SUDHL5 (cell line): ENCODE results near the genes PPP1R9B, RSAD1 and MYCBPAP.

DNA sequence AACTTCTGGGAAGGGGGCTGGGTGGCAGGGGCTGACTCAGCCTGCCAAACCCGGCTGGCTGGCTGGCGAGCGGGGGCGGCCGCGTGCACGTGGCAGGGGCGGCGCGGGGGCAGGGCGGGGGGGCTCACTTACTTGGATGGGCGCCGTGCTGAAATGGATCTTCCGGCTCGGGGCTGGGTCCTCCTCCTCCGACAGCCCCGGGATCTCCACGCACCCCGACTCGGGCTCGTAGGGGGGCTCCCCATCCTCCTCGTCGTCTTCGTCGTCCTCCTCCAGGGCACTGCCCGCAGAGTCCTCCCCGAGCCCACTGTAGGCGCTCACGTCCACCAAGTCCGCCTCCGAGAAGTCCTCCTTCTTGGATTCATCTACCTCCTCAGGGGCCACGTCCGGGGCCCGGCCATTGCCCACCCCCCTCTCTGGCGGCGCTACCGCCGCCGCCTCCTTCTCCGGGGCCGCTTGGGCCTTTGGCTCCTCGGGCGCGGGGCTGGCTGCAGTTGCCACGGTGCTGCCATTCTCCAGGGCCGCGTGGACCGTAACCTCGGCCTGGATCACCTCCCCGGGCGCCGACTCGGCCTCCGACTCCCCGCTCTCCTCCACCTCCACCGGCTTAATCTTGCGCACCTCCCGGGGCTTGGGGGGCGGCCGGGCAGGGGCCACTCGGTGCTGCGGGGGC, 1.3 kb downstream of the PPP1R9B start:
- PRO-cap, result bidirectional peak, plus-strand start at position 127 of the sequence, minus-strand start outside the sequence

DNA sequence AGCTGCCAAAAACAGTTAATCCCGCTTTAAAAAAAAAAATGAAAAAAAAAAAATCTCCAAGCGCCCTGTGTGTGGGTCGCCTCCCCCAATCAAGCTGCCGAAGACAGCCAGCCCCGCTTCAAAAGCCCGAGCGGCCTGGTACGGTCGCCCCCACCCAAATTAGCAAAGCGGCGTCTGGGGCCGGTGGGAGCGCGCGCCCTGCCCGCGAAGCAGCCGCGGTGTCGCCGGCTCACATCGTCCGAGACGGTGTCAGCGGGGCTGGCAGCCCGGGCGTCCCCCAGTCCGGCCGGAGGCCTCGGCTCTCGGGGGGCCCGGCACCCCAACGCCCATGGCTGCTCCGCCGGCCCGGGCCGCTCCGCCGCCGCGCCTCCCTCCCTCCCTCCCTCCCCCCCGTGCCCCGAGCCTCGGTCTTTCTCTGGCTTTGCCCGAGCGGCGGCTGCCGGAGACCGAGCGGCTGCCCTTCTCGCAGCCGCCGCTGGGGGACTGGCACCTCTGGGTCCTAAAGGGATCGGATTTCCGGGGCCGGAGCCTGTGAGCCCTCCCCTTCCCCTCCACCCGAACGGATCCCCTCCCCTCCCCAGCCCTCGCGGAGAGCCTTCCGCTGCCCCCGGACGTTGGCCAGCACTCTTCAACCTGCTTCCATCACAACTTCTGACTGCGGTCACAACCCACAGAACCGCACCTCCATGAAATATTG, at the start of gene PPP1R9B:
PPP1R9B (minus strand) TSS at position 27 of the 697 bp plus-strand sequence.
- PRO-cap, result bidirectional peak, plus-strand start at position 624 of the sequence, minus-strand start at position 417 of the sequence

- PRO-cap, result no peak
These were observed 1.5 kb upstream of the PPP1R9B start for GRCh38 chr17:50151585-50152695.

DNA sequence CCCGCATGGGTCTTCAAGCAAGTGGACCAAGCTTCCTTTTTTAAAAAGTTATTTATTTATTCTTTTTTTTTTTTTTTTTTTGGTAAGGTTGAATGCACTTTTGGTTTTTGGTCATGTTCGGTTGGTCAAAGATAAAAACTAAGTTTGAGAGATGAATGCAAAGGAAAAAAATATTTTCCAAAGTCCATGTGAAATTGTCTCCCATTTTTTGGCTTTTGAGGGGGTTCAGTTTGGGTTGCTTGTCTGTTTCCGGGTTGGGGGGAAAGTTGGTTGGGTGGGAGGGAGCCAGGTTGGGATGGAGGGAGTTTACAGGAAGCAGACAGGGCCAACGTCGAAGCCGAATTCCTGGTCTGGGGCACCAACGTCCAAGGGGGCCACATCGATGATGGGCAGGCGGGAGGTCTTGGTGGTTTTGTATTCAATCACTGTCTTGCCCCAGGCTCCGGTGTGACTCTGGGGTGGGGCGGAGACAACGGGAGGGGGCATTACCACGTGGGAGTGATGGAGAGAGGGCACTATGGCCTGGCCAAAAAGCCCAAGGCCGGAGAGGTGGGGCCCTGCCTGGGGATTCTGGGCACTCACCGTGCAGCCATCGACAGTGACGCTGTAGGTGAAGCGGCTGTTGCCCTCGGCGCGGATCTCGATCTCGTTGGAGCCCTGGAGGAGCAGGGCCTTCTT, 16.1 kb downstream of the COL1A1 start:
- PRO-cap, result no peak

GRCh38 chr17:50209291-50210113, 8.1 kb upstream of the COL1A1 start:
- PRO-cap, result no peak

DNA sequence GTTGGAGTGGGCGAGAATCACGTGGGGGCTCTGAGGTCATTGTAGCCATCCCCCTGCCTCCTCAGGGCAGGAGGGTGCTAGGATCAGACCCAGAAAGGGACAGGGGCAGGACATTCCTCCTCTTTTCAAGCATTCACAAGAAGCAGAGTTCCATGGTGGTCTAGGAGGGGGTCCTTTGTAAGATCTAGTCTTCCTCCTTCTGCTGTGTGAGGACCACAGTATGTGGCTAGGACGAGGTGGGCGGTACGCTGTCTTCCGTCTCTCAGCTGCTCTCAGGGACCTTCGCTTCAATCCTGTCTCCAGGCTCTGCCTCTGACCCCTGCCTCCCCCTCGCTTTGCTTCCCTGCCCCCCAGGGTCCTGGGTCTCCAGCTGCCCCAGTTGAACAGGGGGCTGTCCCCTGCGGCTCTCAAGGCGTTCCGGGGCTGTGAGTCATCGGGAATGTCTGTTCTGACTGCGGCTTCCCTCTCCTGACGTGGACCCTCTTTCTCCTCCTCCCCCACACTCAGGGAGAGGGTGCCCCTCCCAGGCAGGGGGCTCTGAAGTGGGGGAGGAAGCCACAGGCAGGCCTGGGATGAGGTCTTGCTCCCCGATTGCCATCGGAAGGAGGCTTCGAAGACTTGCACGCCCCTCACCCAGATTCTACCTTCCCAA, 8.8 kb upstream of the COL1A1 start:
- PRO-cap, result no peak

DNA sequence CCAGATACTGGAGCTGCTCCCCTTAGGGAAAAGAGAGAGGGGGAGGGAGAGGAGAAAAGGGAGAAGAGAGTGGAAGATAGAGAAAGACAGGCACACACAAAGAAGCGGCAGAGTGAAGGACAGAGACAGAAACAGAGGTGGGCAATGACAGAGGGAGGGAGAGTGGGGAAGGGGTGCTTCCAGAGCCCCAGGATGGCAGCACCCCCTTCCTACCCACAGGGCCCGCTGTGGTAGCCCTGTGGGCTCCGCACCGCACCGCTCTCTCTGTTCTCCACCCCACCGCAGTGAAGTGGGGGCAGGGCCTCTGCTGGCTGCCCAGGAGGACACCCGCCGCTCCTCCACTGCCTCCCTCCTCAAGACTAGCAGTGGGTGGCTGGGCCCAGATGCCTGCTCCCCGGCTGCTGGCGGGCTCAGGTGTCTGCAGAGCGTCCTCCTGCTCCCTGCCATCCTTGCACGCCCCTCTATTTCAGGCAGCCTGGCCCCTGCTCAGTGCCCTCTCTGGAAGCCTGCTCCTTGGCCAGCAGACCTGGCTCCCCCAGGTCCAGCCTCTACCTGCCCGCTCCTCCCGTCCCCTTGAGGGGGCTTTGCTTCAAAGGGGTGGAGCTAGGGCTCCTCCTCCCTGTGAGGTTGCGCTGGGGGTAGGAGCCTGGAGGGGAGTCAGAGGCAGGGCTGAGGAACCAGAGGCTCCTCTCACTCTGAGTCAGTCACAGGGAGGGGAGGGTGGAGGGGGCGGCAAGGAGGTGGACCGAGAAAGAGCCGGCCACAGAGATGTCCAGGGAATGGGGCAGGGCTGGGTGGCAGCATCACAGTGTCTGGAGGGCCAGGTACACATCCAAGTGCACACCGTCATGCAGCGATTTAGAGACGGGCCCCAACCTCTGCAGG, 10.0 kb upstream of the TMEM92 start:
- PRO-cap, result no peak

DNA sequence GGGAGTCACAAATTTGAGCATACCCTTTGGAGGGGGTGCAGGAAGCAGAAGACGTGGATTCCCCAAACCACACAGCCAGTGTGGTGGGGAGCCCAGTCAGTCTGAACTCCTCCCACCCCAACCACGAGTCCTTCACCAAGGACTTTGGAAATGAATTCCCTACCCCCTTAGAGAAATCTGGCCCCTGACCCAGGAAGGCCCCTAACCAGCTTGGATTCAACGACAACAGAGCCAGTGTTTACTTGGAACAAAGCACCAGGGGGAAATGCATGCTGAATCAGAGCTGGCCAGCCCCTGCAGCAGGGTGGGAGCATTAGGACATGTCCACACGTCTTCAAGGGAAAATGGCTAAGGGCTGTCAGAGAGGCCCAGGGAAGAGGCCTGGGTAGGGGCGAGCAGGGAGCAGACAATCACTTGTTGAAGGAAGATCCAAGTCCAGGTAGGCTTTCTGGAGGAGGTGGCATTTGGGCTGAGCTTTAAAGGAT, 5.4 kb upstream of the TMEM92 start:
- PRO-cap, result no peak

- PRO-cap, result no peak
These were observed 3.1 kb upstream of the TMEM92 start for GRCh38 chr17:50270973-50271757.

- PRO-cap, result no peak
These were observed 15.8 kb downstream of the TMEM92 start for GRCh38 chr17:50289682-50290868.

- PRO-cap, result no peak
These were observed 27.0 kb upstream of the XYLT2 start for GRCh38 chr17:50318914-50319302.

DNA sequence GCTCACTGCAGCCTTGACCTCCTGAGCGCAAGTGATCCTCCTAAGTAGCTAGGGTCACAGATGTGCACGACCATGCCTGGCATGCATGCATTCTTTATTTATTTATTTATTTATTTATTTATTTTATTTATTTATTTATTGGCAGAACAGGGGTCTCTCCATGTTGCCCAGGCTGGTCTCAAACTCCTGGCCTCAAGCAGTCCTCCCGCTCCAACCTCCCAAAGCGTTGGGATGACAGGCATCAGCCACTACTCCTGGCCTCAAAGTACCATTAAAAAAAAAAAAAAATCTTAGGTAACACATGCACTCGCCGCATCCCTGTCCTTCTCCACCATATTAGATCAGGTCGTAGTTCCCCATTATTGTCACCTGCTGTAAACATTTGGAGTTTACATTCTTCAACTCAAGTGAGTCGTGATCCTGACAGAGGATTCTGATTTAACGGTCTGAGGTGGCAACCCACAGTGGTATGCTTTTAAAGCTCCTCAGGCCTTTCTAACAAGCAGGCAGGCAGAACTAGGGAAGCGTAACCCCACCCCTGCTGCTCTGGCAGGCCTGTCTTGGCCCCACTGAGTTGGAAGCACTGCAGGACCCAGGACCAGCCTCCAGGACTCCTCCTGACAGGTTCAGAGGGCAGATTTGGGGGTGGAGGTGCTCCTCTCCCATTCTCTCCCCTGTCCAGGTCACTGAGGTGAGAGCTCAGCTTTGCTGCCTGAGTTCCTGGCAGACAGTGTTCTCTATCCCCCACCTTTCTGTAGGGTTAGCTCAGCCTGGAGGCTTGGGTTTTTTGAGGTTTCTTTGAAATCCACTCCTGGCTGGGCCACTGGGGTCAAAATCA, 9.9 kb downstream of the MRPL27 start:
- PRO-cap, result no peak

DNA sequence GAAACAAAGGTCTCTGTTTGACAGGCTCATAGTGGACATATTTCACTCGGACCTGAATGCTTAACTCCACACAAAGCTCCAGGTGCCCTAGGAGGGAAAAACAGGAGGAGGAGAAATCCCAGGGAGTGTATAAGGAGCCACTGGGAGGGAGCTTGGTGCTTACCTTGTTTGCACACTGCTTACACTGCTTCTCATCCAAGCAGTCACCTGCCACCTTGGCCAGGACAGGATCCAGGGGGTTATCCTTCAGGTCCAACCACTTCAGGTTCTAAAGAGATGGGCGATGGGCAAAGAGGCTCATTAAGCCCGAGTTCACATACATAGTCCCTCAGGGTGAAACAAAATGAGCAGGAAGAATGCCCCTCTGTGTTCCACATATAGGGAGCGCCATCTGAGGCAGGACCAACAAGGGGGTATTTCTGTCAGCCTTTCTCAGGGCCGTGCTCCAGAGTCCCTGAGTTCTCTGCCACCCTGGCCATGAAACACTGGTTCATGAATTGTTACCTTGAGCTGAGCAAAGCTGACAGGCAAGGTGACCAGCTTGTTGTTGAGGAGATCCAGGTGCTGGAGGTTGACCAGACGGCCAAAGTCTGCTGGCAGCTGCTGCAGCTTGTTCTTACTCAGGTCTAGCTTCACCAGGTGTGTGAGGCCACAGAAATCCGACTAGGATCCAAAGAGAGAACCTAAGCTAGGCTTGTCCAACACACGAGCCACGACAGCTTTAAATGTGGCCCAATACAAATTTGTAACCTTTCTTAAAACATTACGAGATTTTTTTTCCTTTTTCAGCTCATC, 4.9 kb downstream of the LRRC59 start:
- PRO-cap, result no peak

GRCh38 chr17:50478620-50479197, at the start of gene RSAD1:
TSS of gene RSAD1 (plus strand) at chr17:50478860.
- PRO-cap, result bidirectional peak, plus-strand start at chr17:50478860, minus-strand start at chr17:50478830

- PRO-cap, result bidirectional peak, plus-strand start at chr17:50479704, minus-strand start at chr17:50479638
These were observed 749 bp downstream of the RSAD1 start for GRCh38 chr17:50479198-50480019.

- PRO-cap, result no peak
These were observed 2.1 kb upstream of the MYCBPAP start for GRCh38 chr17:50506076-50506535.

- PRO-cap, result no peak
These were observed at the start of gene MYCBPAP for GRCh38 chr17:50507608-50508922. TSS of gene MYCBPAP (plus strand) at chr17:50508439.

GRCh38 chr17:50589232-50589722, 28.8 kb downstream of the CACNA1G start:
- PRO-cap, result no peak

DNA sequence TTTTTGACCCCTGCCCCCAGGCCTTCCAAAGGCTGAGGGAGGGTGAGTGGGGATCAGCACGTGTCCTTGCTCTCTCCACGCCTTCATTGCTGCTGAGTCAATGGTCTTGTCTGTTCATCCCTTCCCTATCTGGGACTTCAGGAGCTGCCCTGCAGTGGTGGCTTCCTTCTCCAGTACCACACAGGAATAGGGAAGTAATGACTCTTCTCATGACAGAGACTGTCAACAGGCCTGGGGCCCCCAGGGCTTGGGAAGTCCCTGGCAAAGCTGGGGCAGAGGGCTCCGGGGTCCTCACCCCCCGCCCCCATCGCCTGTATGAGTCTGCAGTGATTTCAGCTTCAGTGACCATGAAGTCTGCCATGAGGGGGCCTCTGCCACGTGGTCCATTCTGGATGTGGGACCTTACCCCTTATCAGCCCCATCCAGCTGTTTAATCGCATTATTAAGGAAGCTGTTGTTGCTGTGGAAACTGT, 6.2 kb downstream of the ABCC3 start:
- PRO-cap, result no peak

- PRO-cap, result no peak
These were observed 34.6 kb downstream of the ANKRD40 start for GRCh38 chr17:50672989-50673644.